Measurements from ENCODE around the genes AREL1, RPS6KL1 and JDP2.

GRCh38 chr14:73973706-73974239 lies 23.7 kb downstream of the COQ6 start:
- PRO-cap: no peak
- RAMPAGE, long total RNA: no peak

DNA sequence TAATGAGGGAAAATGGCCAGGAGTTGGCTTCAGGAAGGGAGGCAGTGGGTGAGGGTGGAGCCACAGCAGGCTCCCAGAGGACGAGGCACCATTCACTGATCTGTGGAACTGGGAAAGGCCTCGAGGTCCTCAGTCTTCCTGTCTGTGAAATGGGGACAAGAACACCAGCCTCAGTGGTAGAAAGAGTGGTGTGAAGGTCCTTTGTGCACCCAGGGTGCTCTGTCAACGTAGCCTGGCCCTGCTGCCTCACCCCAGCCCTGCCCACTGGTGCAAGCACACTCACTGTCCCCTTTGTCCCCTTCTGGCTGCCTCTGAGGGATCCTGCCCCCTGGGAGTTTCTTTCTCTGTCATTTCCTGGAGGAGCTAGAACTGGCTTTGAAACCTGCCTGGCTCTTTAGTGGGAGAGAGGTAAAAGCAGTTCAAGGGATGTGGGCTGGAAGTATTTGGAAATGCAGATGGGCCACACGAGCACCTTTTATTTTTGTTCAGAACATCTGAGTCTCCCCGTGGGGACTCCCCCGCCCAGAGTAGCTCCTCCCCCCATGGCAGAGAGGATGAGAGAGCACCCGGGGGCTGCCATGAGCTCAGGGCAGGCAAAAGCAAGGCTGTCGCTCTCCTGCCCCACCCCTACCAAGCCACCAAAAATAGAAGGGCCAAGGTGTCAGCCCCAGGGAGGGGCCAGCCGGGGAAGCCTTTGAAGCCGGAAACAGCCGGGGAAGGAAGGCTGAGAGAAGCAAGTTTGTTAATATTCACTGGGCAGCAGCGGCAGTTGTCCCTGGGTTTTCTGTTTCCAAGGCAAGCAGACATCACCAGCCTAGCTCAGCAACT lies 24.8 kb downstream of the SYNDIG1L start:
- PRO-cap: no peak
- RAMPAGE, long total RNA: no peak

DNA sequence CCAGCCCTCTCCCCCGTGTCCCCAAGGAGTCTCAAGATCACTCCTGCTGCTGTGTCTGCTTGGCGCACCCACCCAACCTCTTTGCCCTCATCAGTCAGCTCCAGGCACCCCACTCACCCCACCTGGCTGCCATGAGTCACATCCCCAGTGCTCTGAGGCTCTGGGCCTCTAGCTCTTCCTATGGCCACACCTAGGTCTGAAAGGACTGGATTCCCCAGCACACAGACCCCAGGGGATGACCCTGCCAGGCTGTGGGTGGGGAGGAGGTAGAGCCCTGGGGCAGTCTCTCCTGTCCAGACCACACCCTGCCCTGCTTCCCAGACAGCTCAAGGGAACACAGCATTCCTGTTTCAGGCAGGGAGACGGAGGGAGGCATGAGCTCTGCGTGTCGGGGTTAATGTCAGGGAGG lies 45.3 kb downstream of the LTBP2 start:
- PRO-cap: no peak
- RAMPAGE, long total RNA: no peak

- PRO-cap: no peak
- RAMPAGE, long total RNA: no peak
Observed at GRCh38 chr14:74661816-74662687, 50.0 kb upstream of the LTBP2 start.

GRCh38 chr14:74712392-74713507 lies at the start of gene AREL1:
Gene AREL1 (minus strand): TSS chr14:74713080.
- PRO-cap: bidirectional peak, plus-strand start at chr14:74713181, minus-strand start at chr14:74713080
- RAMPAGE, long total RNA: start-site peak on the plus strand at chr14:74713144-74713203, 2,761 and 41 reads in 2 replicates

GRCh38 chr14:74854890-74855452 lies 21.0 kb downstream of the PROX2 start:
- PRO-cap: no peak
- RAMPAGE, long total RNA: no peak

DNA sequence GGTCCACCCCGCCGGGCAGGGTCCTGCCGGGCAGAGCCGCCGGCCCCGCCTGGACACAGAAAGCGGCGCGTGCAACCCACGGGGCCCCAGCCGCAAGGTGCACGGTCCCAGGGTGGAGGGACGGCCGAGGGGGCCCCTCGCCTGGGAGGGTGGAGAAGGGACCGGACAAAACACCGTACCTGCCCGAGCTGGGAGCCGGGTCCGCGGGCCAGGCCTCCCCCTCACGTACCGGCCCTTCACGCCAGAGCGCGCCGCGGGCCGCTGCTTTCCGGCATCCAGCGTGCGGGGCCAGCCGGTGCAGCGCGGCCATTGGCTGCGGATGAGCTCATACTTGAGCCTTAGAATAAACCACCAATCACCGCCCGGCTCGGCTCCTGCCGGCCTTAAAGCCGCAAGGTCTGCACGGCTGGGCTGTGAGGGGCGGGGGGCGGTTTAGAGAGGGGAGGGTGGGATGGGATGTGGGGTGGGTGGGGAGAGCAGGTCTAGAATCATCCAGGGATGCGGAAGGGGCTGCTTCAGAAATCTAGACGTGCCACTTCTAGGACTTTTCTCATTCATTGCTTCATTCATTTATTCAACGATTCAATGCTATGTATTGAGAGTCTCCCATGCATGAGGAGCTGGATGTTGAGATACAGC lies at the start of gene RPS6KL1:
Gene RPS6KL1, minus strand, starts transcription at position 260 of the 639 bp plus-strand sequence.
- PRO-cap: bidirectional peak, plus-strand start at position 485 of the sequence, minus-strand start at position 263 of the sequence
- RAMPAGE, long total RNA: start-site peak on the minus strand centred at position 265 of the sequence, 40 bp wide, 92 and 12 reads in 2 replicates

GRCh38 chr14:74984575-74985021 lies 18.1 kb upstream of the EIF2B2 start:
- PRO-cap: no peak
- RAMPAGE, long total RNA: no peak

- PRO-cap: no peak
- RAMPAGE, long total RNA: no peak
Observed at GRCh38 chr14:75127825-75128232, 981 bp upstream of the NEK9 start.

DNA sequence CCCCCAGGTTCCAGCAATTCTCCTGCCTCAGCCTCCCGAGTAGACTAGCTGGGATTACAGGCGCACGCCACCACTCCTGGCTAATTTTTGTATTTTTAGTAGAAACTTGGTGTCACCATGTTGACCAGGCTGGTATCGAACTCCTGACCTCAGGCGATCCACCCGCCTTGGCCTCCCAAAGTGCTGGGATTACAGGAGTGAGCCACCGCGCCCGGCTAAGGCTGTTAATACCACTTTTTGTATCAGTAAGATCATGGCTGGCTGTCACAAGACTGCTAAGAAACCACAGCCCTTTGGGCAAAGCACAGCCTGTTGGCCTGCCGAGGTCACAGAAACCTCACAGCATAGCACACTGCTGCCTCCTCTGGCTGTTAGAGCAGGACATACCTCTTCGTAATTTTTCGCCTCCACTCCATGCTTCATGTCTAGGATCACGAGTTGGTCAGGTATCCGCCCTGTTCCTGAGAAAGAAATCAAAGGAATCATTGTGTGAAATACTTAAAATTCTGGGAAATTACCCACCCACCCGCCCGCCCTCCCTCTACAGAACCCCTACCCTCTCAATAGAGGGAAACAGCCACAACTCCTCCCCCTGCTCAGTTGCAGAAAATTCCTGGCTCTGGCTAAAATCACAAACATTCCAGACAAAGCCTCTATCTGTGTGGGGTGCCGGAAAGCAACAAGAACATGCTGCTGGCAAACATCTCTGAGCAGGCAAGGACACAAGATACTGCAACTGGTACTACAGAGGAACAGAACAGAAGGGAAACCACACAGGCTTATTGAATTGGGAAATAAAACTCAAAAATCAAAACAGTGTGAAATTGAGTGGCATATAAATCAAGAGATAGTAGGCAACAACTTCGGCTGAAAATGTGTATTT lies 20.7 kb upstream of the NEK9 start:
- PRO-cap: bidirectional peak, plus-strand start at position 415 of the sequence, minus-strand start at position 268 of the sequence; bidirectional peak, plus-strand start at position 634 of the sequence, minus-strand start at position 684 of the sequence
- RAMPAGE, long total RNA: no peak

GRCh38 chr14:75221786-75222639 lies 45.6 kb upstream of the TMED10 start:
- PRO-cap: unidirectional peak, minus-strand start at chr14:75221941; bidirectional peak, plus-strand start at chr14:75222523, minus-strand start at chr14:75222381
- RAMPAGE, long total RNA: no peak

- PRO-cap: bidirectional peak, plus-strand start at chr14:75295802, minus-strand start at chr14:75295751; unidirectional peak, minus-strand start at chr14:75296195
- RAMPAGE, long total RNA: no peak
Observed at GRCh38 chr14:75295483-75296543, 17.2 kb downstream of the FOS start.

DNA sequence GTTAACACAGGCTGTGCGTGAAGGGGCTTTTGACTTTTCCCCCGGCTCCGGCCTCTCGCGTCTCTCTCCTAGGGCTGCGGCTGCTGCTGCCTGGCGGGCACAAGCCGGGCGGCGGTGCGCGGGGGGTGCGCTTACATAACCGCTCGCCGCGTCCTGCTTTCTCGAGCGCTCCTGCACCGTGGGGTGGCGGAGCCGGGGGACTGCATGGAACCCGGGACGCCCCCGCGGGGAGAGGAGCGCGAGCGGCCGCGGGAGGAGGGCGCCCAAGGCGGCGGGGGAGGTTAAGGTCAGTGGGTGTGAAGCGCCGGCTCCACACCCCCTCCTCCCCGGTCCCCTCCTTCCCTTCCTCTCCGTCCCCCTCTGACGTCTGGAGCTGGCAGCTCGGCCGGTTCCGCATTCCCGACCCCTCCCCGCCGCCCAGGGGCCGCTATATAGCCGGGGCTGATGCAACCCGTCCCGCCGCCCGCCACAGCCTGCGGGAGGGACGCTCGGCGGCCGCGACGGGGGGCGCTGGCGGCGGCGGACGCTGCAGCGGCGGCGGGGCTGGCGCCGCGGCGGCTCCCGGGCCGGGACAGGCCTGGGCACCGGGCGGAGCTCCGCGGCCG lies at the start of gene JDP2:
Gene JDP2, plus strand, starts transcription at position 459 of the 605 bp plus-strand sequence.
- PRO-cap: bidirectional peak, plus-strand start at position 469 of the sequence, minus-strand start at position 369 of the sequence
- RAMPAGE, long total RNA: no peak

- PRO-cap: no peak
- RAMPAGE, long total RNA: no peak
Observed at GRCh38 chr14:75430982-75431837, 3.4 kb downstream of the JDP2 start.

- PRO-cap: no peak
- RAMPAGE, long total RNA: no peak
Observed at GRCh38 chr14:75451301-75451951, 23.6 kb downstream of the JDP2 start.

GRCh38 chr14:75521289-75521913 lies 868 bp upstream of the BATF start:
- PRO-cap: no peak
- RAMPAGE, long total RNA: no peak

- PRO-cap: no peak
- RAMPAGE, long total RNA: no peak
Observed at GRCh38 chr14:75542419-75543241, 20.4 kb downstream of the BATF start.

DNA sequence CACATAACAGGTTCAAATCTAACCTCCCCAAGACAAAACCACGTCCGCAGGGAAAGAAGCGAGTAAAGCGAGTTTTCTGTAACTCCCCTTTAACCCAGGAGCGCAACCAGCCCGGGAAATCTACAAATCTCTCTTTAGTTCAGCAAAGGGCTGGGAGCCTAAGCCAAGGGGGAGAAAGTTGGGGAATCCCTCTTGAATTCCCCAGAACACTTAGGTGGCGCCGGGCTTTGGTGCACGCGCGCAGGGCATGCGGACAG lies 462 bp upstream of the FLVCR2 start:
- PRO-cap: bidirectional peak, plus-strand start at position 137 of the sequence, minus-strand start at position 132 of the sequence
- RAMPAGE, long total RNA: no peak

- PRO-cap: no peak
- RAMPAGE, long total RNA: no peak
Observed at GRCh38 chr14:75635954-75636821, 24.5 kb downstream of the ERG28 start.

DNA sequence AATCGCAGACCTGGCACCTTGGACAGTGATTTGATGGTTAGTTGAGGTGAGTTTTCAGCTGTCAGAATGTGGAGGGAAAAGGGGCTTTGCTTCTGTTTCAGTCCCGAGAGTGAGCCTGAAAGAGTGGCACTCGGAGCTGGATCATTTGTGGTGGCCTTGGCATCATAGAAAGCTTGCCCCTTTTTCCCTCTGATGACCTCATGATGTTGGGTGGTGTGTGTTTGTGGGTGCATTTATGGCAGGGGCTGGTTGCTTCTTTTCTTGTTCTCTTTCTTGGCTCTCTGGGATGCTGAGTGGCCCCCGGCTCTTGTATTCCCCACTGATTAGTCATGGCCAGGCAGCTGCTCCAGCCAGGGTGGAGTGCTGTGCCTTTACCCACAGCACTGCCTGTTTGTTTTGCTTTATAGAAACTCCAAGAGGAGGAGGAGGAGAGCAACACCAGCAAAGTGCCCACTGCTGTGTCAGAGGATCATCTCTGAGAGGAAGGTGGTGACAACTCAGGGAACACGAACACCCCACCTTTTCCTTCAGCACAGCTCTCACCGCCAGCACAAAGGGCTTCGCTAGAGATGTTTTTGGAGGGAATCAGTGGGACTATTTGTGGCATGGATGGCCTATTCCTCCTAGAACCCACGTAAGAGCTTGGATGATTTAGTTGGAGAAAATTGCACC lies 14.5 kb downstream of the ERG28 start:
- PRO-cap: no peak
- RAMPAGE, long total RNA: no peak